ENCODE measurements around the gene PPP1R11.

- PRO-cap = unidirectional peak, minus-strand start at chr6:28838520
- RAMPAGE, long total RNA, 5 experiments = no peak in any of the 5 experiments
- RRBS = under 1% methylated on average over 19 of the region's 55 CpGs
Observed at GRCh38 chr6:28838457-28839510, 85.0 kb downstream of the TRIM27 start.

DNA sequence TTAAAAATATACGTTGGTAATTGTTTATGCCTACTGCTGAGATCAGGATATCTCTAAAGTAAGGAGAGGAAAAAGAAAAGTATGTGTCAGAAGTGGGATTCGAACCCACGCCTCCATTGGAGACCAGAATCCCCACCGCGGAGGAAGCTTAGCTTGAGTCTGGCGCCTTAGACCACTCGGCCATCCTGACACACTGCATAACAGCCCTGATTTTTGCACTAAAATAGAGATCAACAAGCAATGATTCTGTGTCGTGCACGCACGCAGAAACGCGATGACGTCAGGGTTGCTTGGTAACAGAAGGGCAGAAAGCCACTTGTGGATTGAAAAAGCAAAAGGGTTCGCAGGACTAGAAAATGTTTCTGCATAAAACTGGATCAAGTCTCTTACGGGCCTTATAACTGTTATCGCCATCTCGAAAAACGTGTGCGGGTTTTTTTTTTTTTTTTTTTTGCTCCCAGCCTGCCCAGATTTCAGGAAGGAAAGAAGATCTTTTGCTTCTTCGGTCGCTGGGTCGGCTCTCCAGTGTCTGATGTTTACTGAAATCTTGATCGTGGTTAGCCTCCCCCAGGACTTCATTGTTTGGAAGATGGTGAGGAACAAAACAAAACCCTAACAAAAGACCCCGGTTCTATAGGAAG is 27.5 kb downstream of the TRIM27 start:
- PRO-cap = bidirectional peak, plus-strand start at position 326 of the sequence, minus-strand start at position 195 of the sequence
- RAMPAGE, long total RNA, 5 experiments = no peak in any of the 5 experiments
- RRBS = 4% methylated on average over 1 of the region's 24 CpGs

- PRO-cap = bidirectional peak, plus-strand start at chr6:28982085, minus-strand start at chr6:28982011
- RAMPAGE, long total RNA, 5 experiments = no peak in any of the 5 experiments
- RRBS = no CpG with 5 or more reads among the region's 26 CpGs
Observed at GRCh38 chr6:28981873-28982536, 23.1 kb downstream of the ZNF311 start.

GRCh38 chr6:29528299-29529026 is 21.7 kb upstream of the OR2I1P start:
- PRO-cap = no peak
- RAMPAGE, long total RNA, 5 experiments = no peak in any of the 5 experiments
- RRBS = no CpG with 5 or more reads among the region's 5 CpGs

GRCh38 chr6:29636149-29636653 is 3.2 kb upstream of the GABBR1 start:
- PRO-cap = no peak
- RAMPAGE, long total RNA, 5 experiments = no peak in any of the 5 experiments
- RRBS = no CpG with 5 or more reads among the region's 28 CpGs

DNA sequence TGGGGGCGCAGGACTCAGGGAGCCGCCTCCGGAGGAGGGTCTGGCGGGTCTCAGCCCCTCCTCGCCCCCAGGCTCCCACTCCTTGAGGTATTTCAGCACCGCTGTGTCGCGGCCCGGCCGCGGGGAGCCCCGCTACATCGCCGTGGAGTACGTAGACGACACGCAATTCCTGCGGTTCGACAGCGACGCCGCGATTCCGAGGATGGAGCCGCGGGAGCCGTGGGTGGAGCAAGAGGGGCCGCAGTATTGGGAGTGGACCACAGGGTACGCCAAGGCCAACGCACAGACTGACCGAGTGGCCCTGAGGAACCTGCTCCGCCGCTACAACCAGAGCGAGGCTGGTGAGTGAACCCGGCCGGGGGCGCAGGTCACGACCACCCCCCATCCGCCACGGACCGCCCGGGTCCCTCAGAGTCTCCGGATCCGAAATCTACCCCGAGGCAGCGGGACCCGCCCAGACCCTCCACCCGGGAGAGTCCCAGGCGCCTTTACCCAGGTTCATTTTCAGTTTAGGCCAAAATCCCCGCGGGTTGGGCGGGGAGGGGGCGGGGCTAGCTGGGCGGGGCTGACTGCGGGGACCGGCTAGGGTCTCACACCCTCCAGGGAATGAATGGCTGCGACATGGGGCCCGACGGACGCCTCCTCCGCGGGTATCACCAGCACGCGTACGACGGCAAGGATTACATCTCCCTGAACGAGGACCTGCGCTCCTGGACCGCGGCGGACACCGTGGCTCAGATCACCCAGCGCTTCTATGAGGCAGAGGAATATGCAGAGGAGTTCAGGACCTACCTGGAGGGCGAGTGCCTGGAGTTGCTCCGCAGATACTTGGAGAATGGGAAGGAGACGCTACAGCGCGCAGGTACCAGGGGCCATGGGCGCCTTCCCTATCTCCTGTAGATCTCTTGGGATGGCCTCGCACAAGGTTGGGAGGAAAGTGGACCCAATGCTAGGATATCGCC is 634 bp downstream of the HLA-F start:
- PRO-cap = bidirectional peak, plus-strand start at position 611 of the sequence, minus-strand start at position 490 of the sequence
- RAMPAGE, long total RNA, 5 experiments = no peak in any of the 5 experiments
- RRBS = 2% methylated on average over 20 of the region's 81 CpGs

GRCh38 chr6:29763607-29764074 is 40.4 kb downstream of the HLA-F start:
- PRO-cap = no peak
- RAMPAGE, long total RNA, 5 experiments = no peak in any of the 5 experiments

- PRO-cap = no peak
- RAMPAGE, long total RNA, 5 experiments = no peak in any of the 5 experiments
- RRBS = no CpG with 5 or more reads among the region's 5 CpGs
Observed at GRCh38 chr6:29886265-29886740, 56.0 kb upstream of the HLA-A start.

GRCh38 chr6:30066824-30067812 is at the start of gene PPP1R11:
Gene PPP1R11, plus strand, starts transcription at chr6:30067198.
- PRO-cap = bidirectional peak, plus-strand start at chr6:30067270, minus-strand start at chr6:30066885
- RAMPAGE, long total RNA, 5 experiments = start-site peak on the plus strand in 4 of 5 experiments, at chr6:30067213-30067488 at its widest, 15 to 582 reads per replicate
- RRBS = 2% methylated on average over 6 of the region's 44 CpGs

DNA sequence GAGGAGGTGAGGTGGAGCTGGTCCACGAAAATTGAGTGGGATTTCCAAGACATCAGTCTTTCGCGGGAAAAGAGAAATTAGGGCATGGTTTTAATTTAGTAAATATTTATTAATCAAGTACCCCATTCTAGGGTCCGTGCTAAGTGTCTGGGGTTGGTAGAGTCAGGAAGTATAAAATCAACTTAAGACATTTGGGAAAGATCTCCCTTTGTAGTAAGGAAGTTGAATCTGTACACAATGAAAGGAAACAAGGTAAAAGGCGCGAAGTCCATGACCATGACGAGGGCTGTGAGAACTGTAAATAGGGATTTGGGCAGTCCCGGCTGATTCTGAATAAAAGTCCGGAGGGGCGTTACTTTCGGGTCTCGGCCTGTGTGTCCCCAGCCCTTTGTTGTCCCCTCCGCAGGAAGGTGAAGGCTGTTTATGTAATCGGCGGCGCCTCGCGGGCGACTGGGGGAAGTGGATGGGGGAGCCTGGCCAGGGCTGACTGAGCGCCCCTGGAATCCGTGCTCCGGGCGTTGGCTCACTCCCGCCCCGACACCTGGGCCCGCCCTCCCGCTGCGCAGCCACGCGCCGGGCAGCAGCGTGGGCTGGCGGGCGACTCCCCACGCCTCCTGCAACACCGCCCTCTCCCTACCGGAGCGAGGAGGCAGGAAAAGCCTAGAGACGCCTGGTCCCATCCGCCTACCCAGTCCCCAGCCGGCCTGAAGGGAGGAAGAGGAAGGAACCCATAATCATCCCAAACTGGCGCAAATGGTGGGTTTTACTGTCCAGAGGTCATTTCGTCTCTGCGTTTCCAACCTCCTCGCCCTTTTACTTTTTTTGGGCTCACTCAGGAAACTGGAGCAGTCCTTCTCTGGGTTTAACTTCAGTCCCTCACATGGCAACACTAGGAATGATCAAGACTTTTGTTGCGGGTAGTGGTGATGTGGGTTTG is 12.2 kb downstream of the TRIM31 start:
- PRO-cap = bidirectional peak, plus-strand start at position 663 of the sequence, minus-strand start at position 452 of the sequence
- RAMPAGE, long total RNA, 5 experiments = no peak in any of the 5 experiments
- RRBS = 2% methylated on average over 20 of the region's 46 CpGs

DNA sequence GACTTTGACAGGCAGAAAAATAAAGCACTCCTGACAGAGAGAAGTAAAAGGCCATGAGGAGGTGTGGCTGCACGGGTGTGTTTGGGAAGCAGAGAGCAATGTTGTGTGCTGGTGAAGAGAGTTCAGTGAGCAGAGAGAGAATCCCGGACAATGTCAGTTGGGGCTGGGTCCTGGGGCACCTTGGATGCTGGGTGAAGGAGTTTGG is 7.9 kb downstream of the TRIM40 start:
- PRO-cap = no peak
- RAMPAGE, long total RNA, 5 experiments = no peak in any of the 5 experiments
- RRBS = no CpG with 5 or more reads among the region's 2 CpGs

GRCh38 chr6:30213911-30214945 is 1.0 kb upstream of the TRIM26 start:
- PRO-cap = bidirectional peak, plus-strand start at chr6:30214236, minus-strand start at chr6:30214184
- RAMPAGE, long total RNA, 5 experiments = no peak in any of the 5 experiments
- RRBS = under 1% methylated on average over 25 of the region's 56 CpGs

- PRO-cap = no peak
- RAMPAGE, long total RNA, 5 experiments = no peak in any of the 5 experiments
- RRBS = no CpG with 5 or more reads among the region's 2 CpGs
Observed at GRCh38 chr6:30319065-30320051, 7.4 kb upstream of the TRIM39 start.

DNA sequence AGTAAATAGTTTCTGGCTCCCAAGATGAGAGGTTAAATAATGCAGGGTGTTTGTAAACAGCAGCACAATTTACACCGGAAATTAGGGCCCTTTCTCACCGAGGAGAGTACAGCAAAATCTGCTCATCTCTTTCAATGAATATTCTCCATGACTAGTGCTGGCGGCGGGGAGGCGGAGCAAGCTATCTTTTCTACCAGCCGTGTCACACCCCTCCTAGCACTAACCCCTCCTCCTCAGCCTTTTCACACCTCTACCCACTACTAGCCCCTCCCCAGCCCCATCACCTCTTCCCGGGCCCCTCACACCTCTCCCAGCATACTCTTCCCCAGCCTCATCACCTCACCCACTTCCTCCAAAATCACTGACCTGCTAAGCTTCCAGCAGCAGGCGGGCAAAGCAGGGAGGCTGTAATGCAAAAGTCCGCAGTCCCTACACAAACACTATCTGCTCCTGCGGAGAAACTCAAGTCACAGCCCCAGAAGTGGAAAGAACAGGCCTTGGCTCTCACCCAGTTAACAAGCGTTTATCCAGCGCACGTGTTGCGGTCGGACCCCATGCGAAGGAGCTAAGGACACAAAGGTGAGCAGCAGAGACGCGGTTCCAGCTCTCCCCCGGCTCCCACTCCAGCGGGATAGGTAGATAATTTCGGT is 959 bp upstream of the TRIM39 start:
- PRO-cap = no peak
- RAMPAGE, long total RNA, 5 experiments = start-site peak on the minus strand in 1 of 5 experiments, centred at position 586 of the sequence, 50 reads per replicate
- RRBS = no CpG with 5 or more reads among the region's 21 CpGs

- PRO-cap = no peak
- RAMPAGE, long total RNA, 5 experiments = no peak in any of the 5 experiments
- RRBS = no CpG with 5 or more reads among the region's 6 CpGs
Observed at GRCh38 chr6:30342274-30343011, 2.5 kb upstream of the RPP21 start.

DNA sequence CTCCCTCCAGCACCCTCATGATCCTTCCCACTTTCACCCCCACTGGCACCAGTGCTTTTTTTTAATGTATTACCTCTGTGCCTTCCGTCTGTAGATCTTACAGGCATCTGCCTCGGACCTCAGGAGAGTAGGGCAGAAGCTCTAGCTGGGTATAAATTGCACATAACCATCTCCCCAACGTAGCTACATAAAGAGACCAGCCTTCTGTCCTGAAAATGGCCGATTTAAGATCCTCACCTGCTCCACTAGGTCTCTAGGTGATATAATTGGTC is 330 bp upstream of the RPP21 start:
- PRO-cap = no peak
- RAMPAGE, long total RNA, 5 experiments = no peak in any of the 5 experiments
- RRBS = no CpG with 5 or more reads among the region's 4 CpGs

- PRO-cap = no peak
- RAMPAGE, long total RNA, 5 experiments = start-site peak on the plus strand in 1 of 5 experiments, at chr6:30491245-30491262 at its widest, 26 reads per replicate
- RRBS = no CpG with 5 or more reads among the region's 19 CpGs
Observed at GRCh38 chr6:30490786-30491862, 1.8 kb downstream of the HLA-E start.

- PRO-cap = no peak
- RAMPAGE, long total RNA, 5 experiments = start-site peak on the minus strand in 2 of 5 experiments, at chr6:30546784-30547270 at its widest, 17 to 25 reads per replicate
- RRBS = no CpG with 5 or more reads among the region's 21 CpGs
Observed at GRCh38 chr6:30546428-30547564, 9.5 kb downstream of the GNL1 start.

DNA sequence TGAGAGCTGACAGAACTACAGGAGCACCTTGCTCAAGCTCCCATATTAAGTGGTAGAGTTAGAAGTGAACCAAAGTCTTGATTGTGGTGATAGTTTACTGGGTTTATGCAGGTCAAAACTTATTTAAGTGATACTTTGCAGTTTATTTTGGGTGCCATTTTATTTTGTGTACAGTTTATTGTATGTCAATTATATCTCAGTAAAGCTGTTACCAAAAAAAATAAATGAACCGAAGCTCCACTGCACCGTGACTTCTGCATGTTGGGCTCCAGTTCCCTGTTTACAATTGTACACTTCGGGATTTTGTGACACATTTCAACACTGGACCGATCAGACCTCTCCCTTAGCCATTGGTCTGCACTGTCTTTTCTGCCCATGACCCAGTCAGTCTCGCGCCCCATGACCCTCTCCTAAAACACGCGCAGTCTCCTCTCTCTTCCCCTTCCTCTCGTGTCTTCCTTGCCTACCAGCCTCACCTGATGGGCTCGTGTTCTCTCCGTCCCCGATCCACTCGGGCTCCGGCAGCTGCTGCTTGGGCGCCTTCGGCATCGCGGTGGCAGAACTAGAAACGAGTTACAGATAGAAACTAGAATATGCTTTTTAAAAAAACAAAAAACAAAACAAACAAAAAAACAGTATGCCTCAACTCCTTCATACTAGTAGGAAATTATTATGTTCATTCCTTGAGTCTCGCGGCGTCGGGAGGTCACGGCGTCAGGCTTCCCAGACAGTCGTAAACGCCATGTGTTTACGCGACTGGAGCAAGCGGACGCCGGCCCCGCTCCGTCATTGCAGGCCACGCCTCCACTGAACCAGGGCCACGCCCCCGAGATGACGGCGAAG is 505 bp upstream of the ABCF1 start:
- PRO-cap = bidirectional peak, plus-strand start outside the sequence, minus-strand start at position 739 of the sequence
- RAMPAGE, long total RNA, 5 experiments = start-site peak on the minus strand in 3 of 5 experiments, centred at positions 748 to 777 of the sequence, 15 to 124 reads per replicate
- RRBS = under 1% methylated on average over 7 of the region's 39 CpGs

DNA sequence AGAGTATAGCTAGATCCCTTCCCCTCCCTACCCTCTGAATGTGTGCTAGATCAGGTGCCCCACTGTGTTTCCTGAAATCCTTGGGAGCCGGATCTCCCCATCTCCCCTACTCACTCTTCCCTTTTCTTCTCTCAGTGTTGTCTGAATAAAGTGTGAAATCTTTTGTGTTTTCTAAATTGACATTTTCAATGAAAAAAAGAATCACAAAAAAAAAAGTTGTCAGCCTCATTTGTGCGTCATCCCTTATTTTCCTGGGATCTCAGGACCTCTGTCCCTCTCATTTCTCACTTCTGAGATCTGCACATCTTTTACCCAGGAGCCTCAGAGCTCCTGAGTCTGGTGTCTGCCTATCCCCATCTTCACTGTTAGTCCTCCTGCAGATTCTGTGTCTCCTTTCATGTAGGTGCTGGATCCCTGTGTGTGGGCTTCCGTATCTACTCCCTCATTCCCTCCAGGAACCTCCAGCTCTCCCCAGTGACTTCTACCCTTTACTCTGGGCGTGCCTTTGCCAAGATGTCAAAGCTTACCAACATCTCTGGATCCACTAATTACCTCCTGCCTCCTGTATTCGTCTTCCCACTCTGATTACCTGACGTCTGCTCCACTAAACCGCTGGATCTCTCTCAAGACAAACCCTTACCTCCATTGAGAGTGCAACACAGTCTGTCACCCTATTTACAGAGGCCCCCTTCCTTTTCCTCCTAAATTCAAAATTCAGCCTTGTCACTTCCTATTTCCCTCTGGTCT is 2.3 kb upstream of the C6orf136 start:
- PRO-cap = no peak
- RAMPAGE, long total RNA, 5 experiments = no peak in any of the 5 experiments
- RRBS = no CpG with 5 or more reads among the region's 7 CpGs

Data from stomach (tissue), 7 donors.